MCF 10A (cell line): ENCODE measurements around the genes PREB and ZNF512.

GRCh38 chr2:26692213-26692598 lies 316 bp upstream of the KCNK3 start:
- PRO-cap = no peak
- RRBS = 10% methylated on average over 6 of the region's 16 CpGs

DNA sequence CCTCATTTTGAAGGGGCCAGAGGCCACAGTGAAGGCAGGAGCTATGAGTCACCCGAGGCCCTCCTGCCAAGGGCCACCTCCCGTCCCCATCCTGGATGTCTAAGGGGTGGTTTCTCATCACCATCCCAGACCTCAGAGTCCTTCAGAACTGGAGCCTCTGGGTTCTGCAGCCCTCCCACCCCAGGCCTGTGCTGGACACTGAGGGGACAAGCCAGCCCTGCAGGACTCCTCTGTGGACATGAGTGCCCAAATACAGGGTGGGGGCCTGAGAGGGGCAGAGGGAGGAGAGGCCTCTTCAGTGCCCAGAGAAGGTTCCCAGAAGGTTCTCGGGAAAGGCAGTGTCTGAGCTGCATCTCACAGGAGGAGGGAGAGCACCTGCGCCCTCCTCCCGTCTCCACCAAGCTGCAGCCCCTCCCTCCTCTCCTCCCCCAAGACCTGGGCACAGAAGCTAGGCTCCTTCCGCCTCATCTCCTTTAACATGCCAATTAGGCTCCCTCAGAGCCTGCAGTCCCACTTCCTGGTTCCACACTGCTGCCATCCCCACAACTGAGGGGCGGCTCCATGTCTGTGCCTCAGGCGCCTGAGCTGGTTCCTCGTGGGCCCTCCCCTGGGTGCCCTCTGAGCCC lies 28.6 kb downstream of the KCNK3 start:
- PRO-cap = no peak
- RRBS = no CpG with 5 or more reads among the region's 9 CpGs

- PRO-cap = bidirectional peak, plus-strand start at chr2:26772648, minus-strand start at chr2:26772514
- RRBS = no CpG with 5 or more reads among the region's 14 CpGs
Observed at GRCh38 chr2:26771949-26773125, 8.3 kb downstream of the SLC35F6 start.

GRCh38 chr2:27095586-27095999 lies 9.0 kb downstream of the KHK start:
- PRO-cap = no peak
- RRBS = no CpG with 5 or more reads among the region's 5 CpGs

DNA sequence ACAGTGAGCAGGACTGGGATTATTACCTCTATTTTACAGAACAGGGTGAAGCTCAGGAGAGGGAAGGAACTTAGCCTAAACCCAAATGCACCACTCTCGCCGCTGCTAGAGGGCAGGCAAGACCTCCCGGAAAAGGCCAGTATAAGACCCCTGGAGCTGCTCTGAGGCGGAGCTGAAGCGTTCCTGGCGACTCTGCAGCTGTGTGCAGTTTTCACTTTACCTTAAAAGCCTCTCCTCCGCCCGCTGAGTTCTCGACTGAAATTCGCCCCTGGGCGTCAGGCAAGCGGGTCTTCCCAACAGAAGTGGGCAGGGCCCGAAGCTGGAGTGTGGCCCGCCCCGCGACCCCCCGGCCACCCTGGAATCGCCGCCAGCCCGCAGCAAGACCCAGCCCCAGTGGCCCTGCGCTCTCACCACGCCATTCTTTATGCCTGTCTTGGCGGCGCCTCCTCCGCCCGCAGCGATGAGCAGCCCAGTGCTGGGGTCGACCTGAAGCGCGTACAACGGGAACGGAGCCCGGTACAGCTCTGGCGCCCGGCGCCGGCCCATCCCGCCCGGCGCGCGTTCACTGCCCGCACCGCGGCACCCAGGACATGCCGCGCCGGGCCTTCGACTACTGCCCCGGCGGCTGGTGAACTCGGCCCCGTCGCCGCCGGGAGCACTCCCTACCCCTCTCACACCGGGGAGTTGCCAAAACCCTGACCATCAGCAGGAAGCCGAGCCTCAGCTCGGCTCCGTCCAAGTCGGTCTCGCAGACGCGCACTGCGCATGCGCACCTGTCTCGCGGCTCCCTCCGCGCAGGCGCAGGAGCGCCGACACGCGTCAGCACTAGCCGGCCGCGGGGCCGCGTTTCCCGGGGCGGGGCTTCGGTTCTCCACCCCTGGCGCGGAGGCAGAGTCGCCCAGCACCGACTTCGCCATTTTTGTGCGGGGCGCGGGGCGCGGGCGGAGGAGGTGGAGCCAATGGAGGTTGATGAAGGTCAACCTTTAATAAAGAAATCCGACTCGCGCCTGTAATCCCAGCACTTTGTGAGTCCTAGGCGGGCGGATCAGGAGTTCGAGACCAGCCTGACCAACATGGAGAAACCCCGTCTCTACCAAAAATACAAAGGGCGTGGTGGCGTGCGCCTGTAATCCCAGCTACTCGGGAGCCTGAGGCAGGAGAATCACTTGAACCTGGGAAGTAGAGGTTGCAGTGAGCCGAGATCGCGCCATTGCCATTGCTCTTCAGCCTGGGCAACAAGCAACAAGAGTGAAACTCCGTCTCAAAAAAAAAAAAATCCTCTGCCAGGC lies at the start of gene PREB:
Gene PREB, minus strand, starts transcription at position 761 of the 1,289 bp plus-strand sequence.
- PRO-cap = bidirectional peak, plus-strand start at position 142 of the sequence, minus-strand start outside the sequence; bidirectional peak, plus-strand start at position 877 of the sequence, minus-strand start at position 748 of the sequence
- RRBS = under 1% methylated on average over 10 of the region's 109 CpGs

- PRO-cap = no peak
- RRBS = no CpG with 5 or more reads among the region's 15 CpGs
Observed at GRCh38 chr2:27194683-27195446, 17.0 kb upstream of the ATRAID start.

DNA sequence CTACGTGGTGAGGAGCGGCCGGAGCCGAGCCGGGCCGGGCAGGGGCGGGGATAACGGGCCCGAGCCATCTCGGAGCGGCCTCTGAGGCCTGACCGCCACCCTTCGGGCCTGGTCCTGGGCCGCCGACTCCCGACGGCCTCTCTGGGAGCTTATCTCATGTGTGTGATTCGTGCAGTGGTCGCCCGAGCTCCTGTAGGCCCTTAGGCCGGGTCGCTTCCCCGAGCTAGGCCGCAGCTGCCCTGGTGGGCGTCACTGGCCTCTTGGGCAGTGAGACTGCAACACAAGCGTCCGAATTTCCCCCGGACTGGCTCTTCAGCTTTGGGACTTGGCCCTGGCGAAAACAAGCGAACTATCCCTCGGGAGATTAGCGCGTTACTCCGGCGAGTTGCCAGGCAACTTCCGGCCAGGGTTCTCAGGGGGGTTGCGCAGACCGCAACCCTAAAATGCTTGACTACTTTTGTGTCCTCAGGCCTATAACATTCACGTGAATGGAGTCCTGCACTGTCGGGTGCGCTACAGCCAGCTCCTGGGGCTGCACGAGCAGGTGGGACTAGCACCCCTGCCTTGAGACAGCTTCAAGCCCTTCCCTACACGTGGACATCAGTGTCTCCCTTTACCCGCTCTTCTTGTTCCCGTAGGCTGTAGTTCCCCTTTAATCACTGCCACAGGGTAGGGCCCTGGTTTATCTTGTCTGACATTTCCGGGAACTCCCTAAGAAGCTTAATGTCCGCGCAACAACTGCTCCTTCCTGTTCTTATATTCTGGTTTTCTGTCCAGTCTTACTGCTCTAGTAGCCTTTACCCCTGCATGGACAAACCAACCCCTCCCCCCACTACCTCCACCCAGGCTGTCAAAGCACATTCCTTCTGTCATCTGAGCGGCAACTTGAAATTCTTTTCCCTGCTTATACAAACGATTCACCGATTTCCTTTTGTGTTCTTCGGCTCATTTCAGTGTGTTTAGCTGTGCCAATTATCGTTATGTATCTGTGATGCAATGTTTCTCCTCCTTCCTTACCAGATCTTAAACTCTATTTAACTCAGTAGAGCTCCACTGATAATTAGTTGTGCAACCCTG lies 722 bp downstream of the SNX17 start:
- PRO-cap = bidirectional peak, plus-strand start at position 714 of the sequence, minus-strand start at position 658 of the sequence
- RRBS = 1% methylated on average over 15 of the region's 53 CpGs

- PRO-cap = no peak
- RRBS = no CpG with 5 or more reads among the region's 7 CpGs
Observed at GRCh38 chr2:27373052-27373435, 2.6 kb downstream of the SNX17 start.

- PRO-cap = no peak
- RRBS = no CpG with 5 or more reads among the region's 20 CpGs
Observed at GRCh38 chr2:27376283-27377427, 3.9 kb downstream of the ZNF513 start.

GRCh38 chr2:27445927-27446538 lies 3.9 kb downstream of the KRTCAP3 start:
- PRO-cap = no peak
- RRBS = no CpG with 5 or more reads among the region's 5 CpGs

DNA sequence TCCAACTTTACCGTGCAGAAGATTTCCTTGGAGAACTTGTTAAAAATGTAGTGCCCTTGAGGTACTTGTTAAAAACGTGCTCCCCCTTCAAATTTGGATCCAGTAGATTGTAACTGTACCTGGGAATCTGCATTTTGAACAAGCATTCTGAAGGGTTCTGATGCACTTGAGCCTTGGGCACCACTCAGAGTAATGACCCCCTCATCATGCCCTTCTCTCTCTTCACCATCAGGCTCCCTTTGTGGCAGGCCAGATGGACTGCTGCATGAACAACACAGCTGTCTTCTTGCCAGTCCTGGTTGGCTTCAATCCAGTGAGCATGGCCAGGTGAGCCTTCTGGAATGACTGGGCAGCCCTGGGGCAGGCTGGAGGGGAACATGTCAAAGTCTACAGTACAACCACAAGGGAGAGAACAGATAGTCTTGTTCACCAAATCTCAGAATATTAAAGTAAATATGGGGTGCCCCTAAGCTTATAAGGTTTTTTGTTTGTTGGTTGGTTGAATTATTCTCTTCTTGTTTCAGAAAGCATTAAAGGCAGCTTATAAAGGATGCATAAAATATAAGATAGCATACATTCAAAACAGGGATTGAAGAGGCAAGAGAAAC lies 4.4 kb downstream of the GCKR start:
- PRO-cap = no peak
- RRBS = no CpG with 5 or more reads among the region's 2 CpGs

GRCh38 chr2:27509326-27509551 lies 12.6 kb downstream of the GCKR start:
- PRO-cap = no peak
- RRBS = no CpG with 5 or more reads among the region's 2 CpGs

DNA sequence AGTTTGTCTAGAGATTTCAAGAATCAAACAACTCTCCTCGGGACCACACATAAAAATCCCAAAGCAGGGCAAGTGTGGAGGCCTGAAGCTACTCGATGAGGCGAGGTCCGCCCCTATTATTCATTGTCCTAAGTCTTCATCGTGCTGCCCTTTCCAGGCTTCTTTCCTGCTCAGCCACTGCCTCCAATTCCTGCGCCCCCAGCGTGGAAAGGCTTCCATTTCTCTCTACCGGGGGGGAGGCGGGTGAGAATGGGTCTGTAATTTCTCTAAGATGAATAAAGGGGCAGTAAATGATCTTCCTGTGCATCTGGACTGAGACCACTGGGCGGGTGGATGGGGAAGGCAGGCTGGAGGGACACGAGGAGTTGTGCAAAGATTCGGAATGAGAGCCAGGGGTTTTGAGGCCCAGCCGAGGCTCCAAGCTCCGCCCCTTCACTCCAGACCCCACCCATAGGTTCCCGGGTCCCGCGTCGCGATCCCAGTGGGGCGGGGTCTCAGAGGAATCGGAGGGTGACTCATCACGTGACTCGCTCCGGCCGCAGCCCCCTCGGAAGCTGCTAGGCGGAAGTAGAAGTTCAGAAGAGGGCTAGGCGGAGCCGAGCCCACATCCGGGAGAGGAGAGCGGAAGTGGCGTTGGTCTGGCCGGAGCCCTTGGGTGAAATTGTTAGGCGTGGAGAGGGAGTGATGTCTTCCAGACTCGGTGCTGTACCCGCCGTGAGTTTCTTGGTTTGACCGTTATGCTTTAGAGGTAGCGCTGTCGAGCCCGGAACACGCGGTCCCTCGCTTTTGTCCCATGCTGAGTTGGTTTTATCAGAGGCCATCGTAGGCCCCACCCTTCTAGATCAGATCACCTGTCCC lies at the start of gene ZNF512:
Gene ZNF512, plus strand, starts transcription at position 614 of the 858 bp plus-strand sequence.
- PRO-cap = bidirectional peak, plus-strand start at position 578 of the sequence, minus-strand start at position 437 of the sequence
- RRBS = under 1% methylated on average over 16 of the region's 45 CpGs

DNA sequence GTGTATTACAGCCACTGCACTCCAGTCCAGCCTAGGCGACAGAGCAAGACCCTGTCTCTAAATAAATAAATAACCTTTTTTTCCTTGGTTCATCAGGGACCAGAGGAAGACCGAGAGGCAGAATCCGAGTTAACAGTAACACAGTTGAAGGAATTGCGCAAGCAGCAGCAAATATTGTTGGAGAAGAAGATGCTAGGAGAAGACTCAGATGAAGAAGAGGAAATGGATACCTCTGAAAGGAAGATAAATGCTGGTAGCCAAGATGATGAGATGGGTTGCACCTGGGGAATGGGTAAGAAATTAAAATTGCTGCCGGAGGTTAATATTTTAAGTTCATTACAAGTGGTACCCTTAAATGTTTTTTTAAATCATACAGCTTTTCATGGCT lies 1.3 kb downstream of the SLC4A1AP start:
- PRO-cap = no peak
- RRBS = no CpG with 5 or more reads among the region's 5 CpGs

- PRO-cap = no peak
- RRBS = no CpG with 5 or more reads among the region's 5 CpGs
Observed at GRCh38 chr2:27707262-27707803, 43.6 kb downstream of the SLC4A1AP start.

- PRO-cap = no peak
- RRBS = no CpG with 5 or more reads among the region's 7 CpGs
Observed at GRCh38 chr2:27723289-27723677, 48.2 kb upstream of the MRPL33 start.

DNA sequence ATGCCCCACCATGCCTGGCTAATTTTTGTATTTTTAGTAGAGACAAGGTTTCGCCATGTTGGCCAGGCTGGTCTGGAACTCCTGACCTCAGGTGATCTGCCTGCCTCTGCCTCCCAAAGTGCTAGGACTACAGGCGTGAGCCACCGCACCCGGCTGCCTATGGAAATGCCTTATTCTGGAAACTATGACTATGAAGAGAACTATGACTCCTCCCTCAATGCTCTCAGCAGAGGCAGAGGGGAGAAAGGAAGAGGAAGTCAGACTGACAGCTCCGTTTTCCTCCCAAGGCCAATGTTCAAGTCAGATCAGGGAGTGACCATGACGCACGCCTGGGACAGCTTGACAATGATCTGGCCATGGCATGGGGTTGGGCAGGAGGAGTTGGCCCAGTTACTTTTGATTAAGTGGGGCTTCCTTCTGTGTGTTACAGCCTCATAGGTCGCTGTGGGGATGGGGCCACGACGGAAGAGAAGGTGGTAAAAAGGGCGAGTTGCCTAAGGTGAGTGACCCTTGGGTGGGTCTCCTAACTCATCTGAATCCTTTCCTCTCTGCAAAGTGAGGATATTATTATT lies 44.2 kb upstream of the MRPL33 start:
- PRO-cap = no peak
- RRBS = no CpG with 5 or more reads among the region's 11 CpGs

GRCh38 chr2:27778912-27779683 lies 7.6 kb downstream of the MRPL33 start:
- PRO-cap = no peak
- RRBS = no CpG with 5 or more reads among the region's 8 CpGs

DNA sequence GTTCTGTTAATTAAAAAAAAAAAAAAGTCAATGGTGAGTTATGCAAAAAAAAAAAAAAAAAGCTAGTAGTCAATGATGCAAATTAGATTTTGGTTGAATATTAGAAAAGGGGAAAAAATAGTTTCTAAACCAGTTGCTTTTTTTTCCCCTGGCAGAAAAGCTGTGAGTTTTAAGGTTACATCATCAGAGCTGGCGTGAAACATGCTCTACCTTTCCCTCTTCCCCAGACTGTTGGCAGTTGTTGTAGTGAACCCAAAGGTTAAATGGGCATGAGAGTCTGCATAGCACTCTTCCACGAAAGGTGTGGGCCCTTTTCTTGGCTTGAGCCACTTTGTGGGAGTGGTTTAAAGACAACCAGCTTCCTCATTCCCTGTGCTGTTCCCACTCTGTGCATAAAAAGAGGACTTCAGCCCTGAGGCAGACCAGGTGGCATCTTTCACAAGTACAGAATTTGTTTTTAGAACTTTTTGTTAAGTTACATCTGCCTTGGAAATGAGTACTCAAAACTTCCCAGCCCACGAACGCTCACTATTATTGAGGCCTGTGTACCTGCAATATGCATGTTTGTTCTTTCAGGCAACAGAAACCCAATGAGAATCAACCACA lies 243.7 kb downstream of the BABAM2 start:
- PRO-cap = no peak
- RRBS = no CpG with 5 or more reads among the region's 4 CpGs

- PRO-cap = no peak
- RRBS = no CpG with 5 or more reads among the region's 7 CpGs
Observed at GRCh38 chr2:28164207-28164708, 228.4 kb upstream of the FOSL2 start.